Glomerular endothelial cell (primary cell): ENCODE data around the gene METTL13.

DNA sequence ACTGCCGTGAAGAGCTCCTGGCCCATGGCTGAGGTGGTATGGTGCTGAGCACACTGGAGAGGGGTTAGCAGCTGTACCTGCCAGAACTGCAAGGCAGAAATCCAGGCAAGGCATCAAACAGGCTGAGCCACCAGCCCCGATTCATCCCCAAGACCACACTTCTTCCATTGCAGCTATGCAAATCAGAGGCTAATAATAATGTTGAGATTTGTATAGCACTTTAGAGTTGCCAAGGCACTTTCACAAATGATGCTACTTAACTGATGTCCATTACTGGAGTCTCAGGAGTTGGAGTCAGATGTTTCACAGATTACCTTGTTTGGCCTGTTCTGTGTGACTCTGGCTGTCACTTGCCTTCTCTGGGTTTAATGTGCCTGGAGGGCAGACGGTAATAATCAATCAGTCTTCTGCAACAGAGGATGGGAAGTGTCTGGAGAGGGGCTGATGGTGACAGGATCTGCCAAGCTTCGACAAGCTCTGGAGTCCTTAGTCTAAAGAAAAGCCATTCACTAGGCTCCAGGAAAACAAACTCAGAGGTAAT is 40.8 kb upstream of the MPZL1 start:
- RAMPAGE, long total RNA, result no peak

- RAMPAGE, long total RNA, result no peak
Measured at GRCh38 chr1:167706722-167707346, 14.9 kb upstream of the MPZL1 start.

DNA sequence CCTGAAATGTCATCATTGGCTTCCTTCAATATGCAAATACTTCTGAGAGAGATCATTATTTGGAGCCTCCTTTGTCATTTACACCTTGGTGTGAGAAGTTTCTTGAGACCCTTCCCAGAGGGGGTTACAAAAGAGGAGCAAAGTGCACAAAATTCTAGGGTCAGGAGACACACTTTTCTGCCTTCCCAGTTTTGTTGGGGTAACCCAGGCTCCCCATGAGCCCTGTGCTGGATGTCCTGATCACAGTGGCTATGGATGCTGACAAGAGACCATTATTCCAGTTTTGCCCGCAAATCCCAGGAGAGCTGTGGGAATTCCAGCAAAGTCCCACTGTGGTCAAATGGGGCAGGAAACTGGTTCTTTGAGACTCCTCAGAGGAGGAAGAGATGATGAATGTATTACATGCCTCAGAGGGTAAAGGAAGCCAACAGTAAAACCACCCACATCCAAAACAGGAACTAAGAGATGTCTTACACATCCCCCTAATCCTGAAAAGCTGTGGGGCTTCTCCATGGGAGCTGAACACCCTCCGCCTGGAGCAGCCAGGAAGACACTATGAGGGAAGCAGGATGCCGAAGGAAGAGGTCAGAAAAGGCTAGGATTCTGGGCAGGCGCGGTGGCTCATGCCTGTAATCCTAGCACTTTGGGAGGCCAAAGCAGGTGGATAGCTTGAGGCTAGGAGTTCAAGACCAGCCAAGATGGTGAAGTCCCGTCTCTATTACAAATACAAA is 12.8 kb upstream of the MPZL1 start:
- RAMPAGE, long total RNA, result no peak

- RAMPAGE, long total RNA, result no peak
Measured at GRCh38 chr1:167720929-167721605, 715 bp upstream of the MPZL1 start.

- RAMPAGE, long total RNA, result no peak
Measured at GRCh38 chr1:167769530-167770079, 47.8 kb downstream of the MPZL1 start.

GRCh38 chr1:168387048-168387762 is 106.5 kb downstream of the TBX19 start:
- RAMPAGE, long total RNA, result no peak

DNA sequence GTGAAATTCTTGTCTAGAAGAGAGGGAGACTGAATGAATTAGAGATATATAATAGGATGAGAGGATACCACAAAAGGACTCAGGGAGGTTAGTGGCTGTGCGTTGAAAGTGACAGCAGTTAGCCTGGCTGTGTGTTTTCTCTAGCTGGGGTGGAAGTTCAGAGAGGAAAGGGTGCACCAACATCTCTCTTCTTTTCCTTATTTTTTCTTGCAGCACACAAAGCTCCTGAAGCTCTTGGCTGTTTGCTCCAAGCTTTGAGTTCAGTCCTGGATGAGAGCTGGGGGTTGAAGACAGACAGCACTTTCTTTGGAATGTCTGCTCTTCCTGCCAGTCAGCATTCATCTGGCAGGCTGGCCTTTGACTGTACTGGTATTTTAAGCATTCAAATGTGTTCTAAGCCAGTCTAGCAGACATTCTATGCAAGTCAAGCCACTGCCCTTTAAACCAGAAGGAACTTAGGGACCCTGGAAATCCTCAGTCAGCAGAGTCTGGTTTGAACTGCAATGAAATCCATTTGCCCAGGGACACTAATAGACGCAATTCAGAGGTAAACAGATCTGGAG is 44.9 kb downstream of the XCL1 start:
- RAMPAGE, long total RNA, result no peak

DNA sequence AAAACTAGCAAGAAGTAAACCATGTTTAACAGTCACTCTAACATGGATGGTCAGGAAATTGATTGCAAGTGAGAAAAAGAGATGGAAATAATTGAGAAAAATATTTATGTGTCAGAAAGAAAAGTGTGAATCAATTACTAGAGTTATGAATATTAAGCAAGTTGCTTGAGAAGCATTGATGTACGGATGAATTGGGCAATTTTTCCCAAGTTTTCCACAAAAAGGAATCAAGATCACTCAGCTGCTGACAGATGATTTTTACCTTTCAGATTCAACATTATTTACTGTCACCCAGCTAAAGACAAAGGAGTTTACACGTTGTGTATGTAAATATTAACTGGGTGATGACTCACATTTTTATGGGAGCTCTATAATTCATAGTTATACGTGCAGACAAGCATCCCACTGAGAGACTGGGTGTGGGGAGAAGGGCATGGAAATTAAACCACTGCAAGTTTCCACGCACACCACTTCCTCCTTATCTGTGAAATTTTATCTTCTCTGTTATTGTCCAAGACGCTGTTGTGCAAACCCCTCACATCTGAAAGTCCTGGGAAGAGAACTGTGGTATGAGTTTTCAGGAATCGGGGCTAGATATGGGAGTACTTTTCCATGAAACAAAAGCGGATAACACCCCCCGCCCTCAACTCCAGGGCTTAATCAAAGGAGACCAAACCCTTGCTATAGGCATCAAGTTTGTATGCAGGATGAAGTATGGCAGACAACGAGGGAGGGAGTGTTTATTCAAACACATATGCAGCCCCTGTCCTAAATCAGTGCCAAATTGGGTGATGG is 23.1 kb upstream of the DPT start:
- RAMPAGE, long total RNA, result no peak

GRCh38 chr1:169483975-169484677 is 1.6 kb downstream of the SLC19A2 start:
- RAMPAGE, long total RNA, result no peak

- RAMPAGE, long total RNA, result no peak
Measured at GRCh38 chr1:169527886-169528277, 42.1 kb upstream of the SLC19A2 start.

DNA sequence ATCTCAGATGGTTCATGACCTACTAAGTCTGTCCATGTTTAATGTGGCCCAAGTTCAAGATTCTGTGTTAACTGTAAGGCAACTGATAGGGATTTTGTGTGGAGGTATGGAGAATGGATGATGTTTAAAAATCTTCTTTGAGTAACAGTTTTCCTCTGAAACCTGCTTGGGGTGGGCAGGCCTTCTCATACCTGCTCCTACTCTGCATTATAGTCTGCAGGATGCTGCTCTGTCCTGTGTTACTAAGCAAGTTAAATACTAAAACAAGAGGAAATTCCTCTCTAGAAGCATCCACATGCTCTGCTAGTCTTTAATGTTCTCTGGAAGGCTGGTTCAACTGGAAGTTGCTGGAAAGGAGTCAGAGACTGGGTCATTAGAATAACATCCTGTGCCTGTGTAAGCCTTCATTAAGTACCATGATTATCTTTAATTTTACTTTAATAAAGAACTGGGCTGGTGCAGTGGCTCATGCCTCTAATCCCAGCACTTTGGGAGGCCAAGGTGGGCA is 5.9 kb downstream of the SELP start:
- RAMPAGE, long total RNA, result no peak

- RAMPAGE, long total RNA, result no peak
Measured at GRCh38 chr1:171107563-171108211, 17.0 kb downstream of the FMO3 start.

DNA sequence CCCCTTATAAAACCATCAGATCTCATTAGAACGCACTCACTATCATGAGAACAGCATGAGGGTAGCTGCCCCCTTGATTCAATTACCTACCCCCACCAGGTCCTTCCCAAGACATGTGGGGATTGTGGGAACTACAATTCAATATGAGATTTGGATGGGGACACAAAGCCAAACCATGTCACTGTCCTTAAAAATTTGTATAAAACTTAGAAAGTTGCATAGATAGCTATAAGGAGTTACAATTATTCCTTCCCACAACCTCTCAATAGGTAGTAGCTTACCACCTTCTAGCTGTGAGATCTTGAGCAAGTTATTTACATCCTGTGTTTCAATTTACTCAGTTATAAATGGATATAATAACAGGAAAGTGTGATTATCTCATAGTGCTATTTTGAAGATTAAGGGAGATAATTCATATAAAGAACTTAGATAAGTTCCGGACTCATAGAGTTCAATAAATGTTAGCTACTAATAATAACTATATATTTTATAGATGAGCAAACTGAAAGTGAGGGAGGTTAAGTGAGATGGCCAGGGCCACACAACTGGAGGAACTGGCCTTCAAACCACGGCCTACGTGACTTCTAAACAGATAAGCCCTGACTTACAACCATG is 1.6 kb downstream of the FMO2 start:
- RAMPAGE, long total RNA, result no peak

DNA sequence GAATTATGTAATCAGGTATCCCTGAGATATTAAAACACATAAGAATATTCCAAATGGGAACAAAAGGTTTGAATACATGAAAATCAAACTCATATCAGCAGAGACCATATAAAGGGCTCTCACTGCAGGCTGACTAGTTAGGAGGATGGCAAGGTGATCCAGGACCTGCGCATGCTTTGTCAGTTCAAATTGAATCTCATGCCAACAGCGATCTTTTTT is 2.0 kb downstream of the FMO2 start:
- RAMPAGE, long total RNA, result no peak

DNA sequence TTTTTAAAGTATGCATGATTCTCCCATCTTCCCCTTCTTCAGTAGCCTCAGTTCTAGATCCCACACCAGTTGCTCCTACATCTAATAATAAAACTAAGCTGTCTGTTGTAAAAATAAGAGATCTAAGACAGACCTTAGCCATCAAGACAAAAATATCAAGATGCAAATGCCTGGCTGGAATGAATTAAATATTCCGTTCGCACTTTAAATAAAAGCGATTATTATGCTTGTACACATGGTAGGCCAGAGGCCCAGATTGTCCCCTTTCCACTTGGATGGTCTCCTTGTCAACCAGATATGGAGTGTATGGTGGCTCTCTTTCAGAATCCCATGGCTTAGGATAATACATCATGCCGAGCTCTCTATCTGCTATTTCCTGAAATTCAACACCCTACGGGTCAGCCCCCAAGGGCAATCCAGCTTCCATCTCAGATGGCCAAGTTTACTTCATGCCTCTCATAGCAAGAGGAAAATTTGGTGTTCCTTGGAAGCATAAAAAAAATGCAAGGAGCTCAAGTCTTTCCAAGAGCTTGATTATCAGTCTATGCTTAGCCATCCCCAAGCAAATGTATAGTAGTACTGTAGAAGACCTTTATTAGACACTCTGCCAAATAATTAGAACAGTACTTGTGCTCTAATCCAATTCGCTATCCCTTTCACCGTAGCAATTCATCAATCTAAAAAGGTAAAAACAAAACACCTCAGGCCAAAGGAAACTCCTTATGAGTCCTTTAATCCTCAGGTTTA is 25.3 kb upstream of the FMO1 start:
- RAMPAGE, long total RNA, result no peak

- RAMPAGE, long total RNA, result no peak
Measured at GRCh38 chr1:171523032-171523757, 37.9 kb downstream of the PRRC2C start.

DNA sequence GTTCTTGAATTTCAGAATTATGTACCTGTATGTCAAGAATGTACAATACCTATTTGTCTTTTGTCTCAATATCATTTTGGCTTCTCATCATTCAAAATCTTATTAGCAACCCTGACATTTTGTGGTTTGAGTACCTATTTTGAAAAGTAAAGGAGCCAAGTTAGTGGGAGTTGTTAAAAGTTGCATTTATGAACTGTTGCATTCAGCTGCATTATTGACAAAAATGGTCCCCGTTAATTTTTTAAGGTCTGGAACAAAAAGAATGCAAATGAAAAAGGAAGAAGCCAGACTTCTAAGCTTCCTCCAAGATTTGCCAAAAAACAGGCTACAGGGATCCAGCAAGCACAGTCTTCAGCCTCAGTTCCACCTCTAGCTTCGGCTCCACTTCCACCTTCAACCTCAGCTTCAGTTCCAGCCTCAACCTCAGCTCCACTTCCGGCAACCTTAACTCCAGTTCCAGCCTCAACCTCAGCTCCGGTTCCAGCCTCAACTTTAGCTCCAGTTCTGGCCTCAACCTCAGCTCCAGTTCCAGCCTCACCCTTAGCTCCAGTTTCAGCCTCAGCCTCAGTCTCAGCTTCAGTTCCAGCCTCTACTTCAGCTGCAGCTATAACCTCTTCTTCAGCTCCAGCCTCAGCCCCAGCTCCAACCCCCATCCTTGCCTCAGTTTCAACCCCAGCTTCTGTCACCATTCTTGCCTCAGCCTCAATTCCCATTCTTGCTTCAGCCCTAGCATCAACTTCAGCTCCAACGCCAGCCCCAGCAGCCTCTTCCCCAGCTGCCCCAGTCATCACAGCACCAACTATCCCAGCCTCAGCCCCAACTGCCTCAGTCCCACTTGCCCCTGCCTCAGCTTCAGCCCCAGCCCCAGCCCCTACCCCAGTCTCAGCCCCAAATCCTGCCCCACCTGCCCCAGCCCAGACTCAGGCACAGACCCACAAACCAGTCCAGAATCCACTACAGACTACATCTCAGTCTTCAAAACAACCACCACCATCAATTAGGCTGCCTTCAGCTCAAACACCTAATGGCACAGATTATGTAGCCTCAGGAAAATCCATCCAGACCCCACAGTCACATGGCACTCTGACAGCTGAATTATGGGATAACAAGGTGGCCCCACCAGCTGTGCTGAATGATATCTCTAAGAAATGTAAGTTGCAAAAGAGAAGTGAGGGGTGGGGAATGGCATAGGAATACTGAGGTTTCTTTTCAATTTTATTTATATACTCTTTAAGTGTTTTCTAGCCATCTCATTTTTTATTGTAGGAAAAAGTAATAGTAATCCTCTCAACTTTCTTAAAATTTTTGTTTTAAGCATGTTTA is 64.6 kb upstream of the MYOCOS start:
- RAMPAGE, long total RNA, result no peak

GRCh38 chr1:171606313-171606838 is 15.7 kb upstream of the MYOCOS start:
- RAMPAGE, long total RNA, result no peak

DNA sequence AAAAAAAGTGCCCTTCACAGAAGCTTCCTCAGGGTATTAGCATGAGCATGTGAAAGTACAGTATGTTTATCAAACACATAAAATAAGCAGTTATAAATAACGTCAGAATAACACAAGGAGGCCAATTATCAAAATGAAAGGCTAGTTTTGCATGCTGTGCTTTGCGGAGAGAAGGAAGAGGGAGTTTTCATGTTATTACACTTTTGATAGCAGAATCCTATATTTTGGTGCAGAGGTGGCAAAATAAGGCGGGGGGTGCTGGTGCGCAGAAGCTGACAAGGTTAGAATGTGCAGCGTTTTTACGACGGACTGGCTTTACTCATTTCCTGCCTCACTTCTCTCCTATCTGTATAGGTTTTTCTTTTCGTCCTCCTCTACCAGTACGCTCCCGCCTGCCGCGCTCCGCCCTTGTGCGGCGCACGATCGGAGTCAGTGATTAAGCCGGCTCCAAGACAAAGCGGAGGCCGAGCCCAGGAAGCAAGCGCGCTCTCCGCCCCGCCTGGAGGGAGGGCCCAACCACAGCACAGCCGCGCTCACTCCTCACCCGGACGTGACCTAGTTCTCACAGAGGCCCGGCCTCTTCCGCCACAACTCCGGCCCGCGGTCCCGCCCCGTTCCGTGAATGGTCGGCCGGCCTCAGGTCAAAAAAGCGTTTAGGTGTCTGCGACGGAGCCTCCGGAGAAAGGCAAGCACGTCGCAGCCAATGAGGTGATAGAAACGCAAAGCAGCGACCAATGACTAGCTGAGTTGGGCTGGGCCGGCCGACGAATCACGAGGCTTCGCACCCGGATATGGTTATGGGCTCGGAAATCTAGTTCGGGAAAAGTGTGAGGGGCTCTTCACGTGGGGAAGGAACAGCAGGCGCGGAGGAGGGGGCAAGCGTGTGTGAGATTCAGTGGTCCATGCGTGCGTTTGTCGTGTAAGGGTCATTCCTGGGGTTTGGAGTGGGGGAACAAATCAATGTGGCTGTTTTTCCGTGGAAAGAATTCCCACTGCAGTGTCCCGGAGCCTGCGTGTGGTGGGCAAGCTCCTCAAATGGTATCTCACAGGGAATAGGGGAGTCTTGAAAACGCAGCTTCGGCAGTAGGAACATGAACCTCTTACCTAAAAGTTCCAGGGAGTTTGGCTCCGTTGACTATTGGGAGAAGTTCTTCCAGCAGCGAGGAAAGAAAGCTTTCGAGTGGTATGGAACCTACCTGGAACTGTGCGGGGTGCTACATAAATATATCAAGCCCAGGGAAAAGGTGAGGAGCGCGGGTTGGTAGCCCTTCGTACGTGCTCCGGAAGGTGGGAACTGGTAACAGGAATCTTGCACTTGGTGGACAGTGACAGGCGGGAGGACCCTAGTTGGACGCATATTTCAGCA is at the start of gene METTL13:
METTL13 (plus strand) TSS at position 784 of the 1,366 bp plus-strand sequence.
- RAMPAGE, long total RNA, result no peak

DNA sequence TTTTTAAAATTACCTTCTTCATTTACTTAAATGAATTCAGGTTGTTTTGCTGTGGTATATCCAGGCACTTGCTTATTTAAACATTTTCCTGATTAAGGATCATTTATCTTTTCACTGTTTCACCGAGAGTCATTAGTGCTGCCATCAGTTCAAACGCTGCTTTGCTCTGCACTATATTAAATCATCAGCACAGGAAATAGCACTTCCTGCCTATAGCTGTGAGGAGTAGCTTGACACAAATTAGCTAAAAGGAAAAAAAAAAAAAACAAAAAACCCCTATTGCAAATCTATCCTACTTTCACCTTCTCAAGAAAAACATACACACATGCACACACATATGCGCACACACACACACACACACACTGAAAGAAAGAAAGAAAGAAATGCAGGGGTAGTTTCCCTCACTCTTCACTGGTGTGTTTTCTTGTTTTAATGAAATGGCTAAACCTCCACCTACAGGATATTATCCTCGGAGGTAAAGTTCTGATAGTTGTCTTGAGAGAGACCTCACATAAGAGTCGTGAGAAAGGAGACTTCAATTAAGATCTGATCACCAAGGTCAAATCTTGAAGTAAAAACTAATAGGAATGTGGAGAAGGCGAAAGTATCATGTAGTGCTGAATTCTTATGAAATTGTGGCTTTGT is 39.6 kb upstream of the C1orf105 start:
- RAMPAGE, long total RNA, result no peak